Measurements from ENCODE around the genes KRT5, KRT79 and TNS2.

DNA sequence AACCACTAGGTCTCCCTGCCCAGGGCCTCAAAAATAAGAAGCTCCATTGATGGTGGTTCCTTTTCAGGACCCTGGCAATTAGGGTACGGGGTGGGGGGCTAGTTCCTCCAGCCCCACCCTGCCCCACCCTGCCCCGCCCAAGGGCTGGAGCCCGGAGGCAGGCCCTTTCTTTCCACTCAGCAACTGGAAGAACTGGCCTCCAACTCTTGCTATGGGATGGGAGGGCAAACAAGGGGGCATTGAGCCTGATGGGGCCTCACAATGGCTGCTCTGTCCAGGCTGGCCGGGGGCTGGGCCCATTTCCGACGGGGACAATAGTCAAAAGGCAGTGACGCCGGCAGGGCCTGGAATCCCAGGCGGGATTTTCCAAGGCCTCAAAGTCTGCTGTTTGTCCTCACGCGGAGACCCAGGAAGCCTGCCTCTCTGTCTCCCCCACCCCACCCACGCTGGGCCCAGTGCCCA lies 8.1 kb upstream of the ATG101 start:
- PRO-cap: no peak
- RAMPAGE, long total RNA, 2 experiments: no peak in any of the 2 experiments

DNA sequence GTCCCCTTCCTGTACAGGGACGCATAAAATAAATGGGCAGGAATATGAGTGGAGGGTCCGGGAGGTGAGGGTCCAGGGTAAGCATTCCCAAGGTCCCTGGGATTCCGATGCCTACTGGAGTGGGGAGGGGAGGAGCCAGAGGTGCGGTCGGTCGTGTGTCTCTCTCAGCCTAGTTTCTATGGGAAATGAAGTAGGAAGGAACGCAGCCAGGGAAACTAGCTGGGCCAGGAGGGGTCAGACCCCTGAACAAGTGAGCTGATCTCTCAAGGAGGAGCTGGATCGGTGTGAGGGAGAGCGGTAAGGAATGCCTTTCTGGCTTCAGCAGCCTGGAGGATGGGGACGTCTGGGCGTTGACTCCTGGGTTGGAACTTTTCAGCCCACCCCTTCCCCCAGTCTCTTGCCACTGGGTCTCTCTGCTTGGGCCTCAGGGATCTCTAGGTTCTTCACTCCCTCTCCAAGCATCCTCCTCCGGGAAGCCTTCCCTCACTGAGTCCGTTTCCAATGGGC lies 495 bp upstream of the KRT7 start:
- PRO-cap: unidirectional peak, plus-strand start at position 179 of the sequence
- RAMPAGE, long total RNA, 2 experiments: no peak in any of the 2 experiments

DNA sequence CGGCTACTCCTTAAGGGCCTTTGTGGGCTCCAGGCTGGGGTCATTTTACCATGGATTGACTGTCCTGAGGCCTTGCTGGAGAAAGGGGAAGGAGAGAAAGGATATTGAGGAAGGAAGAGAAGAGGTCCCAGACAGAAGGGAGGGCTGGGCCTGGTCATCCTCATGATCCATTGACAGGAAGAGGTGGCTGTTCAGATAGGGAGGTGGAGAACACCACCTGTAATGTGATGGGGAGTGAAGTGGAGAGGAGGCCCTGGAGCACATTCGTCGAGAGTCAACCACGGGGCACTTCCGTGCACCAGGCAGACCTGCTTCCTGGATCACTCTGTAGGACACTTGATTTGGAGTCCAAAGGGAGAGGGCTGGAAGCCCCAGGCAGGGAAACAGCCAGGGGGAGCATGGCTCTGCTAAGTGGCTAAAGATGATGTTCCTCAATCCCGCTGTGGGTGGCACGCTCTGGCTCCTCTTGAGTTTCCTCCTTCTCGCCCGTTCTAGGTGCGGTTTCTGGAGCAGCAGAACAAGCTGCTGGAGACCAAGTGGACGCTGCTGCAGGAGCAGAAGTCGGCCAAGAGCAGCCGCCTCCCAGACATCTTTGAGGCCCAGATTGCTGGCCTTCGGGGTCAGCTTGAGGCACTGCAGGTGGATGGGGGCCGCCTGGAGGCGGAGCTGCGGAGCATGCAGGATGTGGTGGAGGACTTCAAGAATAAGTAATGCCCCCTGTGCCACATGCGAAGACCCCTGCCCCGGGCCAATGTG lies 1.8 kb downstream of the KRT7 start:
- PRO-cap: no peak
- RAMPAGE, long total RNA, 2 experiments: no peak in any of the 2 experiments

DNA sequence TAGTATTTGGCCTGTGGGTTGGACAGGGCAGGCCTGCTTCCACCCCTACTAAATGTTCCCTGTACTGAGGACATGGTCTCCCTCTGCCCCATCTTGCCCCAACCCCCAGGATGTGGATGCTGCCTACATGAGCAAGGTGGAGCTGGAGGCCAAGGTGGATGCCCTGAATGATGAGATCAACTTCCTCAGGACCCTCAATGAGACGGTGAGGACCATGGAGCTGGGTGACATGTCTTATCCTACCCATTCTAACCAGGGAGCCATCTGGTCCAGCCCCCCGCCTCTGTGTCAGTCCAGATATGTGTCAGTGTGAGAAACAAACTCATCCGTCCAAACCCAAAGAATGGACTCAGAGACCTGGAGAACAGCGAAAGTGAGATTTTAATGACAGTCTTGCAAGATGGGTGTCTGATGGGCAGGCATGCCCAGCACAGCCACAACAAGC lies 5.5 kb downstream of the KRT7 start:
- PRO-cap: no peak
- RAMPAGE, long total RNA, 2 experiments: no peak in any of the 2 experiments

DNA sequence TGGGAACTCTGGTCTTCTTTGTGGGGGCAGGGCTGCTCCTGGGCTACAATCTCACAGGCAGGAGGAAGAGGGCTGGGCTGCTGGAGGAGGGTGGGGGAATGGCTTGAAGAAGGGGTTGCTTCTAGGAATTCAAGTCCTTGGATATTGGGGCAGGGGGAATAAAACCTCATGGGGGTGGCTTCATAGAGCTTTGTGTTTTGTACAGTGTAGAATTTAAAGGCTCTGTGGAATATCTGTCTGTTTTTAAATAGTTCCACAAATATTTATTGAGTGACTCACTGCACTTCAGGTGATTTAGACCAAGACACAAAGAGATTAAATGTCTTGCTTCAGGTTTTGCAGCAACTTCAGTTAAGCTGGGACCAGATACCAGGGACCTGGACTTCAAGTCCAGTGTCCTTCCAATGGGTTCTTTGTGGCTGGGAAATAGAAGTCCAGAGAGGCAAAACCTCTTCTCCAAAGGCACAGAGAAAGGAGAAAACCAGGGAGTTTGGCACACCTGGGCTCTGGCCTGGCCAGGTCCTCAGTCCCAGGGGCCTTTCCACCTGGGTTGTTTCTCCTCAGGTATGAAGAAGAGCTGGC lies 21.6 kb downstream of the KRT85 start:
- PRO-cap: no peak
- RAMPAGE, long total RNA, 2 experiments: no peak in any of the 2 experiments

DNA sequence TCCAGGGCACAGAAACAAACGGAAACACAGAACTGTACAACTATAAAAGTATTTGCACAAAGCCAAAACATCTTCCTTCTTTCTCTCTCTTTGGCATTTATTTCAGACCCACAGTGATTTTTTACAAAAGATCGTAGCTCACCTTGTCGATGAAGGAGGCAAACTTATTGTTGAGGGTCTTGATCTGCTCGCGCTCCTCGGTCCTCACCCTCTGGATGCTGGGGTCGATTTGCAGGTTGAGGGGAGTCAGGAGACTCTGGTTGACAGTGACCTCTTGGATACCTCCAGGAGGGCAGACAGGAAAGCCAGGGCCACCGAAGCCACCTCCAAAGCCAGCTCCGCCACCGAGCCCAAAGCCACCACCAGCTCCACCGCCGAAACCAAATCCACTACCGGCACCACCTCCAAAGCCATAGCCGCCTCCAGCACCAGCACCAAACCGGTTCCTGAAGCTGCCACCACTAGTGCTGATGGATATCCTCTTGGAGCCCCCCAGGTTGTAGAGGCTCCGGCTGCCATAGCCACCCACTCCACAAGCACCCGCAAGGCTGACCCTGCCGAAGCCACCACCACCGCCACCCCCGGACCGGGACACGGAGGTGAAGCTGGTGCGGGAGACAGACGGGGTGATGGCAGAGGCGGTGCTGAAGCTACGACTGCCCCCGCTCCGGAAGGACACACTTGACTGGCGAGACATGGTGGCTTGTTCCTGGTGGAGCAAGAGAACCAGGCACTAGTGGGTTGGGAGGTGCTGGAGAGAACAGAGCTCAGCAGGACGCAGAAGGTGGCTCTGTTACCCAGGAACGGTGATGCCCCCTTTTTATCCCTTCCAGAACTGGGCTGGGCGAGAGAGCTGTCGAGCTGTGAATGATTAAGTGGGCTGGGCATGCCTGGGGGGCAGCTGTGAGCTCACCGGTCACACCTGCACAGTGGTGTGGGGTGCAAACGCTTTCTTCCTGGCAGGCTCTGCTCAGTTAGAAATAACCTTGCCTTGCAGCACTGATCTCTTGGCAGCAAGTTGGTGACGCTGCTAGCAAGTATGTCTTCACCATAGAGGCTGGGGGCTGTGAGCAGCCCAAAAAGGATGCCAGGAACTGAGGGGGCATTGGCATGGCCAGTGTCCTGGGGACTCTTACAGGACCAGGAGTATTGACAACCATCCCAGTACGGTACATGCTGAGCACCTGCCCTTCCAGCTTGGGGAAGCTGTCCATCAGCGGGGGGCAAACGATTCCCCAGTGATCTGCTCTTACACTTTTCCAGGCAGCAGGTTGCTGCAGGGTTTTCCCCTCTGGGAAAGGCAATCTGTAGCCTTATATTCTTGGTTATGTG lies at the start of gene KRT5:
TSS of gene KRT5 (minus strand) at position 795 of the 1,332 bp plus-strand sequence.
- PRO-cap: no peak
- RAMPAGE, long total RNA, 2 experiments: no peak in any of the 2 experiments

DNA sequence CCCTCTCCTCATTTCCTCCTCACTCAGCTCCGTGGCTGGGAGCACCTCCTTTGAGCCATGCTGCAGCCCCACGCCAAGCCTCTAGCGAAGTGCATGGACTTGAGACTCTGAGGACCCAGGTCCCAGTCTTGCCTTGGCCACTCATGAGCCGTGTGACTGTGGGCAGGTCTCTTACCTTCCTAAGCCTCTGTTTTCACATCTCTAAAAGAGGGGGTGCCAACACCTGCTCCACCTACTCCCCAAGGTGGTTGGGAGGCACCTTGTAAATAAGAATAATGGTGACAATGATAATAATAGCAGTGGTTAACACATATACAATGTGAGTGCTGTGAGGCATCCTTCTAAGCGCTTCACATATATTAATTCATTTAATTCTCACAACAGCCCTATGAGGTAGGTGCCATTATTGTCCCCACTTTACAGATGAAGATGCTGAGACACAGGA lies 6.3 kb upstream of the KRT71 start:
- PRO-cap: no peak
- RAMPAGE, long total RNA, 2 experiments: no peak in any of the 2 experiments

- PRO-cap: no peak
- RAMPAGE, long total RNA, 2 experiments: no peak in any of the 2 experiments
These were observed 11.2 kb upstream of the KRT73 start for GRCh38 chr12:52629569-52629990.

DNA sequence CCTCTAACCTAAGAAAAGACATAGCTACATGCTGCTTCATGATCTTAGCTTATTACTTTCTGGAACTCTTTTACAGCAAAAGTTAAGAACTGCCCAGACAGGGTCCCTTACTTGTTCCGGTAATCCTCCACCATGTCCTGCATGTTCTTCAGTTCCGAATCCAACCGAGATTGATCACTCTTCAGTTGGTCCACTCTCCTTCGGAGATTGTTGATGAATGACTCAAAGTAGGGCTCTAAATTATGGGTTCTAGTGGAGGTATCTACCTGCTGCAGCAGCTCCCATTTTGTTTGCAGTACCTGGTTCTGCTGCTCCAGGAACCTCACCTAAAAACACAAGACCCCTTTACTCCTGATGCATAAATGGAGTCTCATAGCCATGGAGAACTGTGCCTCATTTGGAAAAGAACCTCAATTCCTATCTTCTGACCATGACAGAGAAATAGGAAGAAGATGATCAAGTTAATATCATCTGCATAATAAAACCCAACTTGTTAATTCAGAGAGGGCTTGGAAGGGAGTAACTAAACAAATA lies 1.7 kb downstream of the KRT1 start:
- PRO-cap: no peak
- RAMPAGE, long total RNA, 2 experiments: no peak in any of the 2 experiments

GRCh38 chr12:52679614-52680149 lies 525 bp downstream of the KRT1 start:
- PRO-cap: no peak
- RAMPAGE, long total RNA, 2 experiments: no peak in any of the 2 experiments

- PRO-cap: no peak
- RAMPAGE, long total RNA, 2 experiments: no peak in any of the 2 experiments
These were observed 10.8 kb upstream of the KRT1 start for GRCh38 chr12:52690811-52691683.

DNA sequence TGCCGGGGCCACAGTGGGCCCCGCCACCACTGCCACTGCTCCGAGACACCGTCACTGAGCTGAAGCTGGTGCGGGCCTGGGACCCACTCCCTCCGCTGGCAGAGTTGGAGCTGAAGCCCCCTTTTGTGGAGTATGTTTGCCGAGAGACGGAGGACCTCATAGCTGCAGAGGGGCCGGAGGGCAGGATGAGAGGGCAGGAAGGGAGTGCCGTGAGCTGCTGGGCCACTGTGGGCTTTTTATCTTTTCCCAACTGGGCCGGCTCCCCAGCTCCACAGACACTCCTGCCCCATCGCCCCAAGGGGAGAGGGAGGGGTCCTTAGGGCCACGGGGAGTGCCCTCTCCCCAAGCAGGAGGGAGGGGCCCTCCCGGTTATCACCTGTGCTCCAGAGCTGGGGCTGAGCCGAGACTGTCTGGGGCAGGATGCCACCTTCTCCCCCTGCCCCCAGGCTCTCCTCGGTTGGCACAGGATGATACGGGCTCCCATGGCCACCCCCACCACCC lies at the start of gene KRT79:
TSS of gene KRT79 (minus strand) at position 211 of the 501 bp plus-strand sequence.
- PRO-cap: no peak
- RAMPAGE, long total RNA, 2 experiments: no peak in any of the 2 experiments

DNA sequence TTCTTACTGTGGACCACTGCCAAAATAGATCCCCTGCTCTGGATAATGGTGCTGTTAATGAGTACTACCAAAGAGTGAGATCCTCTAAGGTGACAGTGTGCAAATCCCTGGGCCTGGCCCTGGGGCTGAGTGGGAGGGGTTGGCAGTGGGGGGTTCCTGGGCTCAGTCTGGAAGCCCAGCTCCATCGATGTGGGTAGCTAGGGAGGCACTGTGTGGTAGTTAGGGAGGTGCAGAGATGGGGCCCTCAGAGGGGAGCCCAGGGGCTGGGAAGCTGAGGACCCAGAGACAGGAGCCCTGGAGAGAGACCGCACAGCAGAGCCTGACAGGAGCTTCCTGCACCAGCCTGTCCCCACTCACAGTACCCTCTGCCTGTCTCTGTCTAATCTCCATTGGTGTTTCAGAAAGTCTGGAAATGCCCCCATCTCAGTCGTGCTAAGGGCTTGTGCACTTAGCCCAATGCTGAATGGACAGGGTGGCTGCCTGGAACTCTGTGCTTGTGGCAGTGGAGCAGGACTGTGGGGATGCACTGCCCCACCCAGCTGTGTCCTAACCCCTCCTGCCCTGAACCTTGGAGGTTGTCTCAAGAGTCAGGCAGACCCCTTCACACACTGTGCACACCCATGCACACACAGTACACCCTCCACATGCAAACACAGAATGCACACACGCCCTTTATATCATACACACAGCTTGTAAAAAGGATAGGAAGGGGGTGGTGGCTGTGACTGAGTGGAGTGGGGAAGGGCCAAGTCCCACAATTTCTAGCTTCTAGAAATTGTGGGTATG lies 8.9 kb downstream of the KRT8 start:
- PRO-cap: no peak
- RAMPAGE, long total RNA, 2 experiments: no peak in any of the 2 experiments

GRCh38 chr12:52896564-52897106 lies 8.2 kb downstream of the KRT8 start:
- PRO-cap: no peak
- RAMPAGE, long total RNA, 2 experiments: no peak in any of the 2 experiments

DNA sequence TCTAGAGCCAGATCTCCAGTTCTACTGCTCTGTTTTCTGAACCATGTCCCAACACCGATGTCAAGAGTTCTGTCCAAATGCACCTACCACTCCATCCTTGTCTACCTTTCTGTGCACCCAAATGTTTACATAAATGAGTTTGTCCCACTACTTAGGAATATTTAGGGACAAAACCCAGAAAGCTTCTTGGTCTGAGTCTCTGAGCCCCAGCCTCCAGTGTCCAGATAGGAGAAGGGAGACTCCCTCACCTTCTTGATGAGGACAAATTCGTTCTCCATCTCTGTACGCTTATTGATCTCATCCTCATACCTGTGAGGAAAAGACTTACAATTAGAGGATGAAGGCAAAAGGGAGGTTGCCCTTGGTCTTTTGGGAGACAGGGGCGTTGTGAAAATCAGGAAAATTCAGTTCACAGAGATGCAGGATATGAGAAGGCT lies 3.9 kb downstream of the KRT8 start:
- PRO-cap: no peak
- RAMPAGE, long total RNA, 2 experiments: start-site peak on the minus strand in 1 of 2 experiments, centred at position 173 of the sequence, 84 reads per replicate

GRCh38 chr12:52906294-52906981 lies 1.6 kb upstream of the KRT8 start:
- PRO-cap: no peak
- RAMPAGE, long total RNA, 2 experiments: no peak in any of the 2 experiments

DNA sequence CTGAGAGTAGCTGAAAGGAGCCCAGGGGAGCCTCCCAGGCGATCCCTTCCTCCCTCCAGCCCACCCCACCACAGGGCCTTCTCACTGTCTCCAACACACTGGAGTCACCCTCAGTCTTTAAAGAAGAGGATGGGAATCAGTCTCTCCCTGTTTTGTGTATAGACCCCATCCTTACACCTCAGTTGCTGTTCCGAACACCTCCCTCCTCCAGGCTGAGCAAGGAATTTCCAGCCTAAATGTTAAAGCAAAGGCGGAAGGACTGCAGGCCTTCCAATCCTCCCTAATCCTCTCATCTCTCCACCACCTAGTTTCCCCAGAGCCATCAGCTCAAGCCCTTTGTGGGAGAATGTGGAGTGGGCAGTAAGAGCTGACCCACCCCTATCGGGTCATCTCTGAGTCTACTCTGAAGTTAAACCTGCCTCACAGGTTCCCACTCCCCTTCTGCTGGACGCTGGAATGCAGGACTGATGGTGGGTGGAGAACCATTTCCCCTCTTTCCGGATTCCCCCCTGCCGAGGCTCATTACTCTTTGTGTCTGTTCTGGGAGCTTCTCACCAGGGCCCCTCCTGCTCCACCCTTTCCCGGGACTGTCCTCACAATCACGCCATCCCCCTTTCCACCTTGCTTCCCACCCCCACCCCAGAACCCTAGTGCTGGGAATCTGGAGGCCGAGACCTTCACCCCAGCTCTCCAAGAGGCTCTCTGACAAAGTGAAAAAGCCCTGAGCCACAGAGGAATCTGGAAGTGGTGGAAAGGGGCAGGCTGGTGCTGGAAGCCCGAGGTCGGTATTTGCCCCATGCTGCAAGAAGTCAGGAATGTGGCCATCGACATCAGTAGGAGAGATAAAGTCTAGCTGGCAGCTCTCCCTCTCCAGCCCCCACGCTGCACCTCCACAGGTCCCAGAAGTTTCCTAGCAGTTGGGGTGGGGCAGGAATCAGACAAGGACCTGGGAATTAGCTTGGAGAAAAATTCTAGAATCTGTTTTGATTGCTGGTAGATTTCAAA lies 3.4 kb upstream of the KRT18 start:
- PRO-cap: bidirectional peak, plus-strand start at position 433 of the sequence, minus-strand start at position 443 of the sequence; bidirectional peak, plus-strand start at position 916 of the sequence, minus-strand start at position 691 of the sequence
- RAMPAGE, long total RNA, 2 experiments: no peak in any of the 2 experiments

DNA sequence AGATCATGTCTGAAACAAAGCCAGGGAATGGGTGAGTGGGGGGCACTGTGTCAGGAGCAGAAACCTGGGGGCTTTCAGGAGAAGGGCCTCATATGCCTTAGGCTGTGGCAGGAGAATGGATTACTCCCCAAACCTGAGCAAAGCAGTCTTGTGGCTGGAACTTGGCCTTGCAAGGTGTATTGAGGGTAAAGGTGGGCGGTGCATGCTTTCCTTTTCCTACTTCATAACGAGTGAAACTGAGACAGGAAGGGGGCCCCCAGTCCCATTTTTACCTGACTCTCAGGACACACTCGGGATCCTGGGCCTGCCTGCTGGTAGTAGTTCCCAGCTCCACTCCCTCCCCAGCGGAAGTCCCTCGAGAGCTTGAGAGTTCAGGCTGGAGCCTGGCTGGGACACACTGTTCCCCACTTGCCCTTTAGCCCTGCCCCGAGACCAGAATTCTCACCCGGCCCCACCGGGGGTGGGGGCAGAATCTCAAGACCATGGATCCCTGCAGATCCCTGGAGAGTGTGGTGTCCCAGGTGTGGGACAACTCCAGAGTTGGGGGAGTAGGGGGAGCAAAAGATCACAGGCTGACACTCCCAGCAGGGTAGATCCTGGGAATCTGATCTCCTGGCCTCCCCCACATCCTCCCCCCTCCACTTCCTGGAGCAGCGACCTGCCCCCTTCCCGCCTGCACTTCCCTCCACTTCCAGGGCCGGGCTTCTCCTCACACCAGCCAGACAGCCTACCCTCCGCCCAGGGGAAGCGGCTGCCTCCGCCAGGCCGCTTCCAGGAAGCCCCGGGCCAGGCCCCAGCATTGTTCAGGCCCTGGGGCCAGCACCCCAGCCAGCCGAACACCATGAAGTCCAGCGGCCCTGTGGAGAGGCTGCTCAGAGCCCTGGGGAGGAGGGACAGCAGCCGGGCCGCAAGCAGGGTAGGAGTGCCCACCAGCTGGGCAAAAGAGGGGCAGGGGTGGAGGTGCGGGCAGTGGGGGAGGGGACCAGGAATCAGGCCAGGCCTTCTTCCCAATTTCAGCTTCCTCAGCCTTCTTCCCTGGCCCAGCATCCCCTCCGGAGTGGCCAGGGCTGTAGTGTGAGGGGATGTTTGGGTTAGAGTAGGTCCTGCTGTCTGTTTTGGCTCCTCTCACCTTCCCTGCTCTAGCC lies at the start of gene TNS2:
TSS of gene TNS2 (plus strand) at position 721 of the 1,145 bp plus-strand sequence.
- PRO-cap: bidirectional peak, plus-strand start at position 469 of the sequence, minus-strand start at position 339 of the sequence; bidirectional peak, plus-strand start at position 712 of the sequence, minus-strand start at position 672 of the sequence
- RAMPAGE, long total RNA, 2 experiments: start-site peak on the plus strand in 2 of 2 experiments, centred at positions 710 to 715 of the sequence, 53 to 88 reads per replicate

GRCh38 chr12:53052265-53053036 lies 2.6 kb downstream of the TNS2 start:
- PRO-cap: bidirectional peak, plus-strand start at chr12:53052823, minus-strand start at chr12:53052675
- RAMPAGE, long total RNA, 2 experiments: start-site peak on the minus strand in 2 of 2 experiments, at chr12:53052569-53052751 at its widest, 6 to 8 reads per replicate

DNA sequence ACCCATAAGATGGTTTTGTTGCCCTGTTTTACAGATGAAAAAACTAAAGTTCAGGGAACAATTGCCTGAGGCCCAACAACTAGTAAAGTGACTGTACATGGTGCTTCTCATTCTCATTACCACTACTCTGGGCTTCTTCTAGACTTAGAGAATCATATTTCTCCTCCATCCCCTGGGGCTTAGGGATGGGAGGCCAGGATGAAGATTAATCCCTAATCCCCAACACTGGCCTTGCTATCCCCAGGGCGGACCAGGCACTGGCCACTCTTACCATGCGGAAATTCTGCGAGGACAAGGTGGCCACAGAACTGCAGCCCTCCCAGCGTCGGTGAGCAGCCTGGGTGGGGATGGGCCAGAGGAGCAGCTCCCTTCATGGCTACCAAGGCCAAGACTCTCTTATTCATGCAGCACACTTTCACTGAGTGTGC lies 6.9 kb downstream of the TNS2 start:
- PRO-cap: unidirectional peak, plus-strand start at position 338 of the sequence
- RAMPAGE, long total RNA, 2 experiments: no peak in any of the 2 experiments

Data from body of pancreas (tissue), 2 donors.